ENCODE data around the gene MSGN1.

DNA sequence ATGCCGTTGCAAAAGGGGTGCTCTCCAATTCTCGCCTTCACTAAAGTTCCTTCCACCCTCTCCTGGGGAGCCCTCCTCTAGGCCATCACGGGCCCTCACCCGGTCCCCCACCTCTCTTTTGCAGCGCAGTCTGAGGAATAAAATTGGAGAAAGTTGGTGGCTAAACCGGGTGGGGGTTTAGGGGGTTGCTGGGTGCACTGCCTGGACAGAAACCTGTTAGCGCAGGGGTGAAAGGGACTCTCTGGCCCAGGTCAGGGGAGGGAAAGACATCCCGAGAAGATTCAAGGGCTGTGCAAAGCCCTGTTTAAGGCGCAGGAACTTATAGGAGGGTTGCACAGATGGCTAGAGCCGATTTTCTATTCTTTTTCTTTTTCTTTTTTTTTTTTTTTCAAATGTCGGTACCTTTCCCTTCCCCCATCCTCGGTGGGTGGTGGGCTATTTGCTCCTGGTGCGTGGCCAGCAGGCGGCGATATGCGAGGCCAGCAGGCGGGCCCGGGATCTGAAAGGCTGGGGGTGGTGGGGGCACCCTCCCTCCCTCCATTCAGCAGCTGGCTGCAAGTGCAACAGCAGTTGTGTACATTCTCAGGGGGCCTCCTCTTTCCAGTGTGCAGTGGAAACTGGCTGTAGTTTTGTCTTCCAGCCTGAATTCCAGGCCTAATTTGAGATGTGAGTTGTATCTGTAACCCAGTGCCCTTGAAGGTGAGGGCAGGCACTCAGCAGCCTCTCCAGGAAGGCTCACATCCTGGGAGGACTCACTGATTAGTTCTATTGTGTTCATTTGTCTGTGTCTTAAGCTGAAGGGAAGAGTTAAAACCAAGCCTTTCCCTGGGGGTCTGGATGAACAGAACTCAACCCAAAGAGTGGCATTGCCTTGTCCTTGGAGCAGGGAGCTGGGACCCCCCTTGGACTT lies 2.9 kb downstream of the MYCN start:
- RRBS: no CpG with 5 or more reads among the region's 18 CpGs

DNA sequence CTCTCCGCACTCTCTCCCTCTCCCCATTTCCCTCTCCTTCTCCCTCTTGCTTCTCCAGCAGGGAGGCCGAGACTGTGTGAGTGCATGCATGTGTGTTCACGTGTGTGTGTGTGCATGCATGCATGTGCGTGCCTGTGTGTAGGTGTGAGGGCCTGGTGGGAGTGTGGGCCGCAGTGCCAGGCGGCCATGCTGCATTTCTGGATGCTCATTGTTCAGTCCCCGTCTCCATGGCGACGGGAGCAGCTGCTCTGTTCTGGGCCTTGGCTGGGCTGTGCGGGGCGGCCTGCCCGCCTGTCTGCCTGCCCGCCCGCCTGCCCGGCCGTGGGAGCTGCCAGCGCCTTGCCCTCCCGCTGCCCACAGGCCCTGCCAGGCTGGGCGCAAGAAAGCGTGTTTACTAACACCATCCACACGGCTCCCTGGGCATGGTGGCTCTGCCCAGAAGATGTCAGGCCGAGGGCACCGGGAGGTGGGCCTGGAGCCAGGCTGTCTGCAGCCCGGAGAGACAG lies 43.9 kb downstream of the MYCN start:
- RRBS: 100% methylated on average over 1 of the region's 24 CpGs

GRCh38 chr2:16562847-16563046 lies 102.9 kb downstream of the CYRIA start:
- RRBS: no CpG with 5 or more reads among the region's 3 CpGs

- RRBS: no CpG with 5 or more reads among the region's 8 CpGs
These were observed 31.9 kb downstream of the CYRIA start for GRCh38 chr2:16633478-16634426.

- RRBS: no CpG with 5 or more reads among the region's 3 CpGs
These were observed 4.9 kb downstream of the CYRIA start for GRCh38 chr2:16660826-16661101.

DNA sequence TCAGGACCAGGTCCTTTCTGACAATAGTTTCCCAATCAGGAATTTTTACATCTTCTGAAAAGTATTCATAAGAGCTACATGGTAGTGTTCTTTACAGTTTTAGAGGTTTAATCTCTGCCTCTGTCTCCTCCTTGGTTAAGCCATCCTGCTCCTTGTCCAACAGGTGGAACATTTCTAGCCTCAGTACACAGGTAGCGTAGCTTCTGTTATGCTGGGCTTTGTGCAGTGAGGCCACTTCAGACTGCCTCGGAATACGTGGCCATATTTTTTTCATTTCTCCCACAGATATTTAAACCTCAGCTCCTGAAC lies 39.0 kb upstream of the CYRIA start:
- RRBS: no CpG with 5 or more reads among the region's 3 CpGs

DNA sequence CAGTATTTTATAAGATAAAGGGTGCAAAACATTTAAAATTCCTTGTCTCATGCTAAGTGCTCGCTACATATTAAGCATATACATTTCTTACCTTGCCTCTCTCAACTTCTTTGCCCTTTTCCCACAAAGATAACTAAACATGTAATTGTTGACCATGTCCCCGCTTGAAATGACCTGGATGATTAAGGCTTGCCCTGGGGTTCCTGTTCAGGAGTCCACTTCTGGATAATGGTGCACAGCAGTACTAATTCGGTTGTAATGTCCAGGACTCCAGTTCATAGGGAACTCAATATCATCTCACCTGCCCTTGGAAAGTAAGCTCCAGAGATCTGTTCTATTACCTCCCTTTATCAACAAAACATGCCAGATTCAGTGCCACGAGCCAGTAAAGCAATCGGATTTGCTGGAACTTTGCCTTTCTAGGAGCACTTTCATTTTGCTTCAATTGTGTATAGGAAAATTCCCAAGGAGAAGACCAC lies 162.4 kb upstream of the CYRIA start:
- RRBS: no CpG with 5 or more reads among the region's 5 CpGs

DNA sequence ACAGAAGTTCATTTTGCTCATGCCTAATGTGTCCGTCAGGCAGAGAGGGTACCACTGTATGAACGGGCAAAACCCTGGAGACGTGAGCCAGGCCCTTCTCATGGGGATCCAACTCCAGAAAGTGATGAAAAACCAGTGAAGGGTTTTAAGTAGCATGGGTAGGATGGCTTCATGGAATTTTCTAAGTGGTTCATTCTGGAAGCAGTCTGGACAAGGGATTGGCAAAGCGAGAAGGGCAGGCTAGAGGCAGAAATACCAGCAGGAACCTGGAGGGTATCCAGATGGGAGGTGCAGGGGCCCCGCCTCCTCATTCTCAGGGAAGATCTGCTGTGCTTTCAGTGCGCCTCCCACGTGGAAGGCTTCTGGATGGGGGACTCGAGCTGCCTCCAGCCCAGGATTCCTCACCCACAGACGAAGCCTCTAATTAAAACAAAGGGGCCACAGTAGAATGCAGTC lies 79.7 kb downstream of the VSNL1 start:
- RRBS: no CpG with 5 or more reads among the region's 9 CpGs

- RRBS: no CpG with 5 or more reads among the region's 2 CpGs
These were observed 12.2 kb downstream of the SMC6 start for GRCh38 chr2:17741370-17741811.

DNA sequence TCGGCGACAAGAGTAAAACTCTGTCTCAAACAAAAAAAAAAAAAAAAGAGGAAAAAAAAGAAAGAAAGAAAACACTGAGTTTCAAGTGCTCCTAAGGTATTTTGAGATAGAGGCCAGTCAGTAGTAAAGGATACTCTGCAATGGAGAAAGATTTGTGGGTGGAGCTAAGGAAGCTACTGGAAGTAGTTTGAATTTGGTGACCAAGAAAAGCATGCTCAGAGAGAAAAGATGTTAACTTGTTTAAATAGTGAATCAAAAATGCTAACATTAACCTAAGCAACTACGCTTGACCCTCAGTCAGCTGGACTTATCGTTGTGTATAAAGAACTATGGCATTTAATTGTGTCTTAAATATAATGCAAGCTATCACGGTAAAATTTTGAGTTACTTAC lies 2.2 kb downstream of the SMC6 start:
- RRBS: no CpG with 5 or more reads among the region's 5 CpGs

DNA sequence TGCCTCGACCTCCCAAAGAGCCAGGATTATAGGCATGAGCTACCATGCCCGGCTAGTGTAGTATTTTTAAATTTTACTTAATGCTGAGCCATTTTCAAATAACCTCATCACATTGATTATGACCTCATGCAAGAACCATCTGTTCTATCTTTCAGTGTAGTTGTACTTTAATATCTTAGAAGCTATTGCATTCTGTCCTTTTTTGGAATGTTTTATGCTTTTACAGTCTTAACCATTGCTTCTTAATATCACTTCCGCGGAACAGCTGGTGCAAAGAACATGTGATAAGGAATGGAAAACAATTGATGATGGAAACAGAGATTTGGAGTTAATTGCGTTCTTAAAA lies 2.7 kb downstream of the GEN1 start:
- RRBS: no CpG with 5 or more reads among the region's 5 CpGs

GRCh38 chr2:17816370-17816694 lies at the start of gene MSGN1:
TSS of gene MSGN1 (plus strand) at chr2:17816460.
- RRBS: no CpG with 5 or more reads among the region's 9 CpGs

DNA sequence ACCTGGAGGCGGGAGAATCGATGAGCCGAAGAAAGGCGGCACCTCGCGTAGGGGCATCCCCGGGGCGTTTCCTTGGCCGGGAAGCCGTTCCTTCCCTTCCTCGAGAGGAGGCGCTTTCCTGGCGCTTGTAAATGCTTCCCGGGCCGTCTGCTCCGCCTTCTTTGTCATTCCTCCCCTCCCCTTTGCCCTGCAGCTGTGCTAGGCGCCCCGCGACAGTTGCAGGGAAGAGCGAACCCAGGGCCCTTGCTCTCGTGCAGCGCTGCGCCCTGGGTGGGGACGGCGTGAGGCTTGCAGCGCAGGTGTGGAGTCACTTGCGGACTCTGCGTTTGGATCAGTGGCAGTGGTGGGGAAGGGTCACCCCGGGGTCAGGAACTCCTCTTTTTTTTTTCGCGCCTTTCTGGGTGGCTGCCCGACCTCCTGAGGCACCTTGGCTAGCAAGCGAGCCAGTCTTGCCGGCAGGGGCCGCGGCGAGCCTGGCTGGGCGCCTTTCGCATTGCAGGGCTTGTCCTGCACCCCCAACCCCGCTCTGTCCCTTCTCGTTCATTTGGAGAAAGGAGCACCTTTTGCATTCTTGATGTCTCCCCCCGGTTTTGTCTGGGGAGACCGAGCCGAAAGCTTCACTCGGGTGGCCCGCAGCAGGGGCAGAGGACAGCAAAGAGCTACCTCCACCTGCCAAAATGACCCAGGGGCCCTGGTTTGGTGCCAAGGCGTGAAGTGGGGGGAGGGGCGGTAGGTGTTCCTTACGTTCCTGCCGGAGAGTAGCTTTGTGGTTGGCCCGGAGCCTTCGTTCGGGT lies 893 bp downstream of the KCNS3 start:
- RRBS: 76% methylated on average over 11 of the region's 53 CpGs

DNA sequence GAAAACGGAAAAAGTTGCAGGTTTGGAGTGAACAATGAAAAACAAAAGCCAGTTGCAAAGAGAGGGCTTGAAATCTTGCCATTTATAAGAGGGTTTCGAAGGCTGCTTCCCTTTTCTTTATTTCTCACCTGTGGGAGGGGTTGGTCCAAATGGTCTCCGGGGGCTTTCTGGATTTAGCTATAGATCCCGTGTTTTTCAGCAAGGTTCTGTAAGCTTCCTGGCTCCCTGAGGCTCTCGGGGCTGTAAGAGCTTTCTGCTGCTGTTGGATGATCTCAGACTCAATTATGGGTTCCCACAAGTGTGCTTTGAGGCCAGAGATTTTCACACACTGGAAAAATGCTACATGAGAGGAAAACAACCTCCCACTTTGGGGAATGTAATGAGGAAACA lies 249.2 kb downstream of the RDH14 start:
- RRBS: no CpG with 5 or more reads among the region's 5 CpGs

DNA sequence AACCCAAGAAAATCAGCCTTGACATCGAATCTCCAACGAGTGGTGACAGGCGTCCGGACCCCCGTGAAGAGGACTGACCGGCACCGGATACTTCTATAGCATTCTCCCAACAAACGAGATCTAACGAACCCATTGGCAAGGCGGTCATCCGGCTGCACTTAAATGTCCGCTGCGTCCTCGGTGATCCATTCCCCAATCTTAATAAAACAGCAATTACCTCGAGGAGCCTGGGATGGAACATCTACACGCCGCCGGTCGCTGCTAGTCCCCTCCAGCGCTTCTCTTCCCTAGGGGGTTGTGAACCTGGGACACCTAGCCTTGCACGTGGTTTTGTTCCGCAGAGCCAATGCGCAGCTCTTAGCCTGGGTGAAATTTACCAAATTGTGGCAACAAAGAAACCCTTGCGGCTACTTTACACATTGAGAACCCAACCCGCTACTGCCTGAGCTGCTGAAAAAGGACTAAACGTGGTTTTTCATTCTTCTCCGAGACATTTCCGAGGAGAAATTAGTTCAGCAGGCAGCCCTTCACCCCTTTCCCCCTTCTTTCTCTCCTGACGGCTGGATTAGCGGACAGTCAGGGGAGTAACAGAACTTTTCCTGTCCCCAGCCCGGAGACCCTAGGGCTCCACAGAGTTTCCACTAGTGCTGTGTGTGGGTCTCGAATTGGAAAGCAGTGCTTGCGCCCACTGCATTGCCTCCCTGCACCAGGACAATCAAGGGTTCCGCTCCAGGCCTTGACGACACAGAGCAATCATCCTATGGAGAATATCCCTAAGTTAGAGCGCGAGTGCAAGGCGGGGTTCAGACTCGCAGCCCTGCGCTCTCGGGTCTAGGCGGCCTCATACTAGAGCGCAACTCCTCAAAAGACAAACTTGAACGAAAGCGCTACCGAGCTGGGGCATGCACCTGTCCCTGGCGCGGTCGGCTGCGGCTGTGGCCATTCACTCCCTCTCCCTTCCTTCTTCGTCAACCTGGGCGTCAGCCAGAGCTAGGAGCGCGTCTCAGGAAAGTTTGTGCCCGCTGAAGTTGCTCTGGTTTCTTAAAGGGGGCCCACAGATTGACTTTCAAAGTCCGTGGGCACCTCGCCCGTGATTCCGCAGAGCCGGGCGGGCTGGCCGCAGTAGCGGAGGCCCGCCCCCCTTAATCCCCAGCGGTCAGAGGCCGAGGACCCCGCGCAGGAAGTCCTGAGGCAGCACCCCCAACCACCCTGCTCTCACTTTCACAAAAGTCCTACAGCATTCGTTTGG lies 1.0 kb downstream of the OSR1 start:
- RRBS: 84% methylated on average over 12 of the region's 69 CpGs

GRCh38 chr2:19504425-19504882 lies 146.0 kb upstream of the OSR1 start:
- RRBS: no CpG with 5 or more reads among the region's 3 CpGs

DNA sequence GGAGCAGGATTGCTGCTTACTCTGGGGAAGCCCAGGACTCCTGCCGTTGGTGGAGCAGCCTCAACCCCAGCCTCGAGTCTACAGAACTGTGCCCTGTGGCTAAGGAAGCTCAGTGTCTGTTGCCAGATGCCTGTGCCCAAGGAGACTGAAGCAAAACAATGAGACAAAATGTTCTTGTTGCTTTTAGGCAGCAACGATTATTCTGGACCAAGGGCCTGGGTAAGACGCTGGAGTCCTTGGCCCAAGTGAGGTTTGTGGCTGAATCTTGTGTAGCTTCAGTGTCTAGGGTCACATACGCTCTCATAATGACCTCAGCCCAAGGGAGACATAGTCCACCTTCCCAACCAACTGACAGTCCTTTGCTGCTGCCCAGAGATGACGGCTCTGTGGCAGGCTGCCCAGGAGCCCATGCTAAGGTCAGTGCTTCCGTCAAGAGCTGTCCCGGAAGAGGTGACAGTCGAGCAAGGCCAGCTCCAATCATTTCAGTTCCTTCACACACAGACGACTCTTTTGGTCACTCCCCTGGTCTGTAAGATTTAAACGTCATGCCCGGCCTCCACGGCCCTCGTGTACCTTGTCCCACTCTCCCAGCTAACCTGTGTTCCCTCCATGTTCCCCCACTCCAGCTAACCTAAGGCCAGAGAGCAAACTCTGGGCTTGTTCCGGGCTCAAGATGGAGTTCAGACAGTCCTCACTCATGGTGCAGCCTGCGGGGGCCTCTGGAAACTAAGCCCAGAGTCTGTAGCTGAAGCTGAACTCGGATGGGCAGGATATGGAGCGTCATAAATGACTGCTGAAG lies 223.7 kb downstream of the TTC32 start:
- RRBS: 67% methylated on average over 5 of the region's 18 CpGs

DNA sequence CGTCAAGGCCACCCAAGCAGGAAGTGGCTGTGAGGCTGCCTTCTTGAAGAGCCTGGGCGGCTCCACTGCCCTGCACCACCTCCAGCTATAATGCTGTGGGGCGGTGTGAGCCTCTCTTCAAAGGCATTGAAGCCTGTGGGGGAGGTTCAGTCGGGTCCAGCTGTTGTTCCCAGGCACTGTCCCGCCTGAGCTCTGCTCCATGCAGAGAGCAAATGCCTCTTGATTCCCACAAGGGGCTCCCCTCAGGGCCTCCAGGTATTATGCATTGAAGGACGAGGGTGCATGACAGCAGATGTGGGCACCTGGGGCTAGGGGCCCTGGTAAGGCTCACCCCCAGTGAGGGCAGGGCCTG lies 29.5 kb upstream of the LAPTM4A start:
- RRBS: no CpG with 5 or more reads among the region's 6 CpGs